REH cell (cell line): ENCODE measurements around a stretch of chr16.

DNA sequence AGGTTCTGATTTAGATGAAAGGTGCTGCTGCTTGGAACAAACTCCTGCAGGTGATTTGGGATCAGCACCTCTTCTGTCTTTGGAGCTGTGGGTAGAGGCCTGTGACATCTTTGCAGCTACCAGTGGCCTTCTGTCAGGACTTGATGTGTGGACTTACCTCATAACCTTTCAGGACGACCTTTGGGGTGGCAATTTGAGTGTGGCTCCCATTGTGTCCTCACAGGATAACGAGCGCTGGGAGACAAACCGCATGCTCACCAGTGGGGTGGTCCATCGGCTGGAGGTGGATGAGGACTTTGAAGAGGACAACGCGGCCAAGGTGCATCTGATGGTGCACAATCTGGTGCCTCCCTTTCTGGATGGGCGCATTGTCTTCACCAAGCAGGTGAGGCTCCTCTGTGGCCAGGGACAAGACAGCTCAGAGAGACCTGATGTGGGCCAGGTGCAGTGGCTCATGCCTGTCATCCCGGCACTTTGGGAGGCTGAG, 6.6 kb downstream of the DHX38 start:
- PRO-cap: no peak

- PRO-cap: no peak
Observed at GRCh38 chr16:72130155-72130775, 36.6 kb downstream of the DHX38 start.

- PRO-cap: no peak
Observed at GRCh38 chr16:72425306-72426097, 253.5 kb upstream of the PMFBP1 start.

DNA sequence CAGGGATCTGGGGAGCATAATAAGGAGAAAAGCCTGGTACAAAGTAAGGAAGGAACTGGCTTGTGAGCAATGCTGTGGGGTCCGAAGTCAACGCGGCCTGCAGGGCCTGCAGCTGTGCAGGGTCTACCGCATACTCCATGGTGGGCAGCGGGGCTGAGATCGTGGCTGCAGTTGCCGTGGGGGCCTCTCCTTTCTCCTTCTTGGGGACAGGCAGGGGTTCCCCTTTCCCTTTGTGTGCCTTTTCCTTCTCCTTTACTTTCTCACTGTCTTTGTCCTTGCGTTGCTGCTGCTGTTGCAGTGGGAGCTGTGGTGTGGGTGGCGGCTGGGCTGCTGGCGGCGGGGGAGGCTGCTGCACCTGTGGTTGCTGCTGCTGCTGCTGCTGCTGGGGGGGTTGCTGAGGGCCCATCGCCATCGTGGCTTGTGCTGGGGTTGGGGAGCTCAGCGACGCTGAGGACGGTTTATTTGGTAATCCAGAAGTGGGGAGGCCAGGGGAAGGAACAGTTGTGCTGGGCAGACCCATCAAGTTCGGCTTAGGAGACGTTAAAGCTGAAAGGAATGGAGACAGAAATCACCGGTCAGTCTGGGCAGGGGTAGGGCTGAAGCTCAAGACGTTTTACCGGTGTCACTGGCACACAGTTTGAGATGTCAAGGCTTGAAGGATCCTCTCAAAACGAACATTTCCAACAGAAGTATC, 259.5 kb downstream of the ZFHX3 start:
- PRO-cap: no peak

- PRO-cap: no peak
Observed at GRCh38 chr16:72796847-72797901, 250.8 kb downstream of the ZFHX3 start.

GRCh38 chr16:72847249-72847589, 200.7 kb downstream of the ZFHX3 start:
- PRO-cap: no peak

DNA sequence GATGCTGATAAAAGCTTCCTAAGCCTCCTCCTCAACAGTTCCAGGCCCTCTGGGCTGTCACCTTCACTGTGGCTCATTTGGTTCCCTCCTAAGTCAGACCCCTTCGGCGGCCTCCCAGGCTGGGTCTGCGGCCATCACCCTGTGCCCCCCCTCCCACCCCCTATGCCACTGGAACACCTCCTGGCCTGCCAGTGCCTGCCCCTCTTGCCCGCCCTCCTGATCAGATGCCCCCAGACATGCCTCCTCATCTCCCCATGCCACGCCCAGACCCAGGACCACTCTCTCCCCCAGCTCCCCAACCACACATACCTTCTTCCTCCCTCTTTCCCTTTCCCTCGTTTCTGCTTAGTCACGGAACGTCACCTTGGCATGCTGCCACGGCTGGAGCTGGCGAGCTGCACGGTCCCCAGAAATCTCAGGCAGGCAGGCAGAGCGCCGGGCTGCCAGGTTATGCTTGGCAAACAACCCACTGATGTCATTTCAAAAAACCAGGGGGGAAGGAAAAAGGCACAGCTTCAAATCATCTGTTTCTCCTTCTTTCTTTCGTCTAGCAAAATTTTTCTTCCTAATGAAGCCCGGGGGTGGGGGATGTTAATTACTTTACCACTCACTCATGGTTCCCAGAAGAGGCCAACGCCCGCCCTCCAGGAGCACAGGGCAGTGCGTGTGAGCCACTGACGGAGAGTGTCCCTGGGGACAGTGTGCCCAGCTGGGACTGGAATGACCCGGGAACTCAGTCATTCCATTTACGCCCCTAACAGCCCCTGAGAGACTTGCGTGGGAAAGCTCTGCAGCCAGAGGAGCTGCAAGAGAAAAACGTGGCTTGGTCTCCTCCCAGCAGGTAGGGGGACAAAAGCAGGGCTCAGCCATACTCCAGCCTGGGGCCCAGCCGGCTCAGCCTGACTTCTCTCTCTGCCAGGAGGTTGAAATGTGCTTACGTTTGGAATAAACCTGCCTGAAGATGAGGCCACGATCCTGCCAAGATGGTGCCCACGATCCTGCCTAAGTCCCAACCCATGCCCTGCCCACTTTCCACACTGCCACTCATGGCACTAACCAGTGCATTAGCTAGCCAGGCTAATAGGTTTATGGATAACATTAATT, 199.1 kb downstream of the ZFHX3 start:
- PRO-cap: no peak

DNA sequence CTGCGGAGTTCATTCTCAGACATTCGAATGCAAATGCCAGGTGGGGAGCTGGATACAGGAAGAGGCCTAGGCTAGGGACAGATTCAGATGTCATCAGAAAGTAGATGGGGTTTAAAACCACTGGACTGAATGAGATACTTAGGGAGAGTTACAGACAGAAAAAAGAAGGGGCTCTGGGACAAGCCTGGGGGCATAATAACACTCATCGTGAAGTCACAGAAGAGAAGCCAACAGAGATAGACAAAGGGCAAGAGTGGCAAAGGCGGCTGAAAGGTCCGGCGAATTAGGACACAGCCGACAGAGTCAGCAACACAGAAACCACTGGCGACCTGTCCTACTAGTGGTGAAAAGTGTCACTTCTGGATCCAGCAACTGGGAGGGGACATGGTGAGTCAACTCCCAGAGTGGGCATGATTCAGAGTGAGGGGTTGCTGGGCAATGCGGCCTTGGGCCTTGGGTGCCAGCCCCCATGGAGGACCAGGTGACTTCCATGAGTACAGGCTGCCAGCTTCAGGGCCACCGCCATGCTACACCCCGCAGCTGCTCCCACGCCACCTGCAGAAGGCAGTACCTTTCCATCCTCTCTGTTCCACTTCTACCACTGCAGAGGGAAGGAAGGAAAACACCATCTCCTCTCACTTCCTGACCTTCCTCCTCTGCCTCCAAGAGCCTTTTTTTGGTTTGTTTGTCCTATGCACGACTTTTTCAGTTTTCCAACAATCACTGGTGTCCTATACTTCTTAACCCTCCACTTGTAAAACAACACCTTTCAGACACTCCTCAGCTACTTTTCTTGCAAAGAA, 110.6 kb downstream of the ZFHX3 start:
- PRO-cap: no peak

GRCh38 chr16:72946451-72947223, 101.3 kb downstream of the ZFHX3 start:
- PRO-cap: no peak

DNA sequence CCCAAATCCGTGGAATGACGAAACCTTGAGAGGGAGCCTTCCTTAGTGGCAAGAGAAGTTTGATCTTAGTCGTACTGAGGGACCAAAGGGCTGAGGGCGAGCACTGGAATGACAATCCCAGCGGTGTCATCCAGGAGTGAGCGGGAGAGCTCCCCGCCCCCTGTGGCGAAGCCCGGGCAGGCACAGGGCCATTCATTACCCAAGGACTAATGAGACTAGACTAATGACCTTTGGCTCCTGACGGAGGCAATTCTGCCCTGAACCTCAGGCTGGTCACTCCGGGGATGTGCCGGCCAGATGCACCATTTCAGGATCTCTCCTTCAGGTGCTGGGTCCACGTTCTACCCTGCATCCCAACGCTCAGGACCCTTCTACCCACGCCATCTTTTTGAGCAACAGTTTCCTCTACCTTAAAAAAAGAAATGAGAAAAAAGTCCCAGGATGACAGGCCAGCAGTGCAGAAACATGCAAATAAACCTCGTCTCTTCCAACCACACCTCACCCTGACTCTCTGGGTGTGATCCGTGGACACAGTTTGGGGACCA, 99.9 kb downstream of the ZFHX3 start:
- PRO-cap: no peak

- PRO-cap: no peak
Observed at GRCh38 chr16:72958262-72959298, 89.3 kb downstream of the ZFHX3 start.

DNA sequence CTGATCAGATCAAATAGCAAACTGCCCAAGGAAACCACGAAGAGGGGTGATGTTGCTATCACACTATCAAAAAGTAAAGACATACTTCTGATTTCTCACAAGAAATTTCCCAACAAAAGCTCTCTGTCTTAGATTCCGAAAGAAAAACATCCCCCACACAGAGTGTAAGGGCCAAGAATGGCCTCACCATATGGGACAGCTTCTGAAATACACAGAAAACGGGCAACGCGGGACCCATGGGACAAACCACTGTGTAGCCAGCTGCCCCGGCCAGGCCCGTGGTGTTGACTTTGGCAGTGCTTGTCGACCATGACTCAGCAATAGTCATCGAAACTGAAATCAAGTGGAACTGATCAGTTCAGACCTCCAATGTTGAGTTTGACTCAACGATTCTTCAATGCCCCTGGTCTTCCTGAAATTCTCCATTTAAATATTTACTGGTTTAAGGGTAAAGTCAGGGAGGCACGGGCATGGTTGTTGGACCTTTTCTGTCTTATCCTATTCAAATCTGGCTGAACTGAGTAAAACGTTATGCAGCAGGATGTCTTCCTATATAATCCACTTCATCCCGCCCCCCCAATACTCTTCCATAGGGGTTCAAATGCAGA, 27.5 kb downstream of the ZFHX3 start:
- PRO-cap: no peak

DNA sequence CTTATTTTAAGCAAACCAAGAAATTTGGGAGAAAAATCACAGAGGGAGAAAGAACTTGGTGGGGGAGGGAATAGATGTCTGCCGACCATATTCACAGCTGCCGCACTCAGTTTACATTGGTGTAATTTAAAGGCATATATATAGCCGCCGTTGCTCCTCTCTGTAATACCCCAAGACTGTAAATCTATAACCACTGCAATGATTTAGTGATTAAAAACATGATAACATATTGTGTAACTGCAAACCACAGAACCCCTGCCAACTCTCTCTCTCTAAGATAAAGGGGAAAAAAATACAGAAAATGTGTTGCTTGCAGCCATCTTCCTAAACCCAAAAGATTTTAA, 6.7 kb upstream of the ZFHX3 start:
- PRO-cap: no peak

GRCh38 chr16:73065052-73065512, 17.2 kb upstream of the ZFHX3 start:
- PRO-cap: no peak

GRCh38 chr16:73424752-73425166, 376.8 kb upstream of the ZFHX3 start:
- PRO-cap: no peak

- PRO-cap: no peak
Observed at GRCh38 chr16:73525531-73525794, 477.5 kb upstream of the ZFHX3 start.

- PRO-cap: no peak
Observed at GRCh38 chr16:74304854-74306083, 8.7 kb downstream of the PSMD7 start.

GRCh38 chr16:74406571-74407004, 14.7 kb downstream of the CLEC18B start:
- PRO-cap: no peak

DNA sequence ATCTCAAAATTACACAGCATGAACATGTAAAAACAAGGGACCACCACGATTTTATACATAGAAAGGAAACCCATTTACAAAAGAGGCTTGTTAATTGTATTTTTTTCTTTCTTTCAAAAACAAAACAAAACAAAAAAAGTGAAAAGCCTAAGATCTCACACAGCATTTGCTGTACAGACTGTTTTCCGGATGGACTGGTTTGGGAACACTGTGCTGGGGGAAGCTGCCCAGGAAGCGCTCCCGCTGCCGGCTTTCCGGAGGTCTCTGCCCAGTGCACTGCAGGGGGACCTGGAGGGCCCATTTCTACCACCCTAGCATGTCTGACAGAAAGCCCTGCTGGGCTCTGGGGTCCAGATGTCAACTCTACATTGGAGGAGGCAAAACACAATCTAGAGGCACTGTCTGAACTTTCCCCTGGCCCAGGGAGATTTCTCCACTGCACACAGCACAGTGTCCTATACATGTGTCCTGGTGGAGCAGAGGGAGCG, 26.3 kb upstream of the CLEC18B start:
- PRO-cap: no peak

GRCh38 chr16:74583973-74584690, 22.8 kb downstream of the GLG1 start:
- PRO-cap: no peak